ENCODE measurements around a stretch of chr17.

DNA sequence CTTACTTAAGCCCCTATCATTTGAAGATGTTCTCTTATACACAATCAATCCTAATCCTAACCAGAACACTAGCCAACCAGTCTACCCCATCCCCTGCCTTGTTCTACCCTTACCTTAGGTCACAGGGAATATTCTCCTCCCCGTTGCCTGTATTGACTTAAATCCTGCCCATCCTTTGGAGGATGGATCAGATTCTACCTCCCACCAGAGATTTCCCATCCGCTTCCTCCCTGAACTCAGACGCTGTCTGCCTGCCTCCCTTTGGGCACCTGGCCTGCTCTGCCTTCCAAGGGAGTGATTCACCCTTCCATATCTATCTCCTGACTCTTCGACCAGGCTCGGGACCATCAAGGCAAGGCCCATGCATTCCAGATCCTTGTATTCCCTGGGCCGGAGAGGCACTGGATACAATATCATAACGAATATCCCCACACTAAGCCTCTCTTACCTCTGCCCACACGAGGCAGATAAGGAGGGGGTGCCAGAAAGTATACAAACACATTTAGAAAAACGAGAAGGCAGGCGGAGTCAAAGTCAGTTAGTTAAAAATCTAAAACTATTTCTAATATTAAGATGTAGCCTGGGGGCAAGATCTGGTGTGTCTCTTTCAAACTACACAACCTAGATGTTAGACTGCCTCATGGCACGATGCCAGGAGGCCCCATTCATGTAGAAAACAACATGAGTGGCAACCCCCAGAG lies 9.4 kb downstream of the PMP22 start:
- CAGE, long polyA plus RNA = no peak
- RRBS = no CpG with 5 or more reads among the region's 11 CpGs

DNA sequence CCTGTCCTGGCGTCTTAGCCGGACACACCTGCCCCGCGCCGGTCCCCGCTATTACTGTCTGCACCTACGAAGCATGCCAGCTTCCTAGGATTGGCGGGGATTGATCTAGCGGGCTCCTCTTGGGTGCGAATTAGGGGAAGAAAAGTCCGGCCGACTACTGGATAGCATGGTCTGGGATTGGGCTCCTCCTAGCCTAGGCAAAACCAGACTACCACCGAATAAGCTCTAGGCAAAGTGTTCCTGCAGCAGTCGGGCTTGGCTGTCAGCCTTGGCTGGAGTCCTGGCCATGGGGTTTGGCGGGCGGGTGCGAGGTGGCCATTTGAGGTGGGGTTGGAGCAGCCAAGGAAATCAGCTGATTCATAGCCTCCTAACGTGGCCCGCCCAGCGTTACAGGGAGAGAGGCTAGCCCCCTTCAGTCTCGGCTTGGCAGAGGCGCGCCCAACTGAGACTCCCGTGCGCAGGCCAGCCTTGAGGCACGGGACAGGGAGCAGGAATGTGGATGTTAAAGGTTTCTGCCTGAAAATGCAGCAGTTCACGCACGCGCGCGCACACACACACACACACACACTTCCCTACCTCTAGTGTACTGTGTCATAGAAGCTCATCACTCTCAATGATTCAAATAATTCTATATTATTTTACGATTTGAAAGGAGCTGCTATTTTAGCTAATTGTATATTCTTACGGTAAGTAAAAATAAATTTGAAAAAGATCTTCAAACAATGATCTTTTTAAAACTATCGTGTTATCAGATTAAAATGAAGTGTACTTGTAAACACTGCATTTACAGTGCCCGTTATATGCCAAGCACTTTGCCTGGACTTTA lies 1.9 kb downstream of the PMP22 start:
- CAGE, long polyA plus RNA = no peak
- RRBS = 1% methylated on average over 5 of the region's 35 CpGs

DNA sequence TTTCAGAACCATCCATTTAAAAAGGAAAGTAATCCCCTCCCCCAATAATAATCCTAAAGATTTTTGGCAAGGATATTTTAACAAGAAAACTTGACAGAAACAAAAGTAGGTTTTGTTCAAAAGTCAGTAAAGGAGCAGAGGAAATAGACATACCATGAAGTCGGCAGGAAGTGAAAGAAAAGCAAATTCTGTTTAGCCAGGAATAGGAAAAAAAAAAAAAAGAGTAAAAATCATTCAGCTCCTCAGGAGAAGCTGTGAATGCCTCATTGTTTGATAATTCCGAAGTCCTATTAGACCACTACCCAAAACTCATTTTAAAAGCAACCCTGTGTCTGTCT lies 35.1 kb downstream of the TEKT3 start:
- CAGE, long polyA plus RNA = no peak
- RRBS = no CpG with 5 or more reads among the region's 2 CpGs

DNA sequence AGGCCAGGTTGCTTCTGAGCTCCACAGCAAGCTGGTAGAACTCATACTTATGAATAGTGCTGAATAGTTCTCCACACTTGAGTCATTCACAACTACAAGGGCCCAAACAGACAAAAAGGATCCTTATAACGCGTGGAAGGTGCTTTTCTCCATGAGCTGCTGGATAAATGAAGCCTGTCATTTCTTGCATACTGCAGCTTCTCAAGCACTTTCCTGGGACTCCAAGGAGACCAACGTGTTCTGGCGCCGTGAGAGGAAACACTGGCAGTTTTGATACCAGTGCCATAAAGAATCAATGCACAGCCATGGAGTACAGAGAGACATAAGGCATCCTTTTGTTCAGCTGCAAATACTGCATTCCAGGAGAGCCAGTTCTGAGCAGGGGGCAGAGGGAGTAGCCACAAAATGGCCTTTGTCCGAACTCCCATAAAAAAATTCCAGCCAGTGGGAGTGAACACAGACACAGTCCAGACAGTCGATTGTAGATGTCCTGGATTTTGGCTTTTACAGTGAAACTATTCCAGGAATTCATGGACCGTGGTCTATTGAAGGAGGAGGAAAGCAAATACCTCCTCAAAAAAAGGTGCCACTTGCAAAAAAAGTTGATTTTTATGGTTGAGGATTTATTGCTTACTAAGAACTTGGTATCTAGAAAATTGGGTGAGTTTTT lies 36.2 kb upstream of the TEKT3 start:
- CAGE, long polyA plus RNA = no peak
- RRBS = no CpG with 5 or more reads among the region's 8 CpGs

GRCh38 chr17:15437200-15437866 lies 30.1 kb downstream of the CDRT4 start:
- CAGE, long polyA plus RNA = no peak
- RRBS = no CpG with 5 or more reads among the region's 5 CpGs

- CAGE, long polyA plus RNA = no peak
- RRBS = 0% methylated on average over 2 of the region's 10 CpGs
Observed at GRCh38 chr17:15463340-15463976, 4.0 kb downstream of the CDRT4 start.

- CAGE, long polyA plus RNA = no peak
- RRBS = no CpG with 5 or more reads among the region's 12 CpGs
Observed at GRCh38 chr17:15642519-15643208, 23.2 kb upstream of the FBXW10B start.

DNA sequence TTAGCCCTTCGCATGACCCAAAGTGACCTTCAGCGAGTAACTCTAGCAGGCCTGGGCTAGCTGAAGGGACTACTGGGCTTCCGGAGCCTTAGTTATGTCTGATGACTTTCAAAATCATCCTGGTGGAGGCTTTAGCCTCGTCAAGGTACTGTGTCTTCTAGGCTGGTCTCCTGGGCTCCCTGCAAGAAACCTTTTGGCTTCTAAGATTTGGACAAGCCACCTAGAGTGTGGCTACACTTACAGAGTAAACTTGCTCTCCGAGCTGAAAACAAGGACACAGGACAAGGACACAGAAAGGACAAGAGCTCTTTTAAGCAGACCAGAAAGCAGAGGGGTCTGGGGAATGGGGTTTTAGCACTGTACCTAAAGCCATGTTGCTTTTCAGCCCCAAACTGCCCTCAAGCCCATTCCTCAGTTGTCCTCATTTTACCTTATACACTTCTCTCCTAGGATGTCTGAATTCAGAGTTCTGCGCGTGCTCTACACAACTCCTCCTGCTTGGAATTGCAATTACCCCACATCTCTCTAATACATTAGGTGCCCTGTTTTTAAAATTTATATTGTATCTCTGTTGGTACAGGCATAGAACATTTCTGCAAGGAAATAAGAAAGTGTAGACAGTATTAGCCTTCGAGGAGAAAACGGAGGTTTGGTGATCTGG lies 29.2 kb upstream of the FBXW10B start:
- CAGE, long polyA plus RNA = no peak
- RRBS = no CpG with 5 or more reads among the region's 9 CpGs

DNA sequence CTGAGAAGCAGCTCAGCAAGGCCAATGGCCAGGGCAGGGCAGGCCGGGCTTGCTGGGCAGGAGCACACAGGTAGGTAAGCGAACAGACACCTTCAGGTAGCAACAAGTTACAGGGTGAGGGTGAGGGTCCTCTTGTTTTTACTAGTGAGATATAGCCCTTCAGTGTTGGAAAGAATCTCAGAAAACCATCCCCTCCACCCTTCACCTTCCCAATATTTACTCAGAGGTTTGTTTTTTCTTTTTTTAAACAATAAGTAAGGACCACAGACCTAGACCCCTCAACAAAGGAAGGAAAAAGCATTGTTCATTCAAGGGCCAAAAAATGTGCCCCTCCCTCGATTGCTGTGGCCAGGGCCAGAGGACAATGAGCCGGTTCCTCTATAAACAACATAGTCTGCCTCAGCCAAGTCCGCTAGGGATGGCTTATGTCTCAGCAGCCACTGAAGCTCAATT lies 24.2 kb downstream of the TRIM16 start:
- CAGE, long polyA plus RNA = no peak
- RRBS = no CpG with 5 or more reads among the region's 5 CpGs

DNA sequence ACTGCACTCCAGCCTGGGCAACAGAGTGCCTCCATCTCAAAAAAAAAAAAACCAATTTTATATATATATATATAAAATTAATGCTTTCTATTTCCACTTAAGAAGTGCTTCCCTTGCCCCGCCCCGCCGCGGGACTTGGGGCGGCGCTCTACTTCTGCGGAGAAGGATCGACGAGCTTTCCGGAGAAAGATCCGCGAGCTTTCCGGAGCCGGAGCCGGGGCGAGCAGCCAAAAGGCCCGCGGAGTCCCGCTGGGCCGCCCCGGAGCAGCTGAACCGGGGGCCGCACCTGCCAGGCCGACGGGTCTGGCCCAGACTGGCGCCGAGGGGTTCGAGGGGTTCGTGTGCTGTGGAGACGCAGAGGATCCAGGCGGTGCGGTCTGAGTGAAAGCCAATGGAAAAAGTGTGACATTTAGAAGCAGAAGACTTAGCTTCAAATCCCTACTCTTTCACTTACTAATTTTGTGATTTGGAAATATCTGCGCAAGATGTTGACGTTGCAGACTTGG lies 50.8 kb downstream of the TBC1D26 start:
- CAGE, long polyA plus RNA = no peak
- RRBS = no CpG with 5 or more reads among the region's 34 CpGs

DNA sequence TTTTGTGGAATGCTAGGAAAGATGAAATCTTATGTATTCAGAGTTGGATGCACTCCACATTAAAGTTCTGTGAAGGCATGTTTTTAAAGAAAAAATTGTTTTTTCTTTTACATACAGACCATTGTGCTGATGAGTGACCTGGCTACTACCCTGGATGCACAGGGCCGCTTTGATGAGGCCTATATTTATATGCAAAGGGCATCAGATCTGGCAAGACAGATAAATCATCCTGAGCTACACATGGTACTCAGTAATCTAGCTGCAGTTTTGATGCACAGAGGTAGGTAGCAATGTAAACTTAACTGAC lies 26.8 kb downstream of the TTC19 start:
- CAGE, long polyA plus RNA = no peak
- RRBS = no CpG with 5 or more reads among the region's 1 CpG

DNA sequence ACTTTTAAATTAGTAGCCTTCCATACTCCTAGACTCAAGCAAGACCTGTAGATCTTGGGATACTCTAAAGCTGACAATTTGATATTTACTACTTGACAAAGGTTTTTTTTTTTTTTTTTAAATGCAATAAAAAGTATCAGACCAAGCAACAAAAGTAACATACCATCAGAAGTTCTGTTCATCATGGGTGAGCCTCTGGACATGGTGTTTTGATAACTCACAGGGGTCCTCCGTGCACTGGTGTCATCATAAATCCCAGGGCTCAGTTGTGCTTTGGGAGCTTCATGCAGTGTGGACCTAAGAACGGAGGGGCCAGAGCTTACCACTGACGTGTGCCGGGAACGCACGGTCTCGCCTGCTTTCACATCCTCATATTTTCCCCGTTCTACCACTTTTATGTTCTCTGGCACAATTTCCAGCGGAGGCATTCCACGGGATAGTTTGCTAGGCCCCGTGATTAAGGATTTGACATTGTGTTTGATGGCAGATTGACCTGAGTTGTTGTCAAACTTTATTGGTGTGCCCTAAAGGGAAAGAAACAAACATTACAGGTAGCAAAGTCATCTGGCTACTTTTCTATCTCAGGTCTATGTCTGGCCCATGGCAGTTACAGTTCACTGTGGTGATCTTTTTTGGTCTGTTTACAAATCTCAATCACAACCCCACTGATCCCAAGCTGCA lies 70.5 kb downstream of the TTC19 start:
- CAGE, long polyA plus RNA = no peak
- RRBS = no CpG with 5 or more reads among the region's 11 CpGs

GRCh38 chr17:16122603-16123136 lies 92.7 kb downstream of the NCOR1 start:
- CAGE, long polyA plus RNA = no peak
- RRBS = no CpG with 5 or more reads among the region's 8 CpGs

- CAGE, long polyA plus RNA = no peak
- RRBS = 2% methylated on average over 6 of the region's 59 CpGs
Observed at GRCh38 chr17:16351975-16352963, 1.0 kb downstream of the CENPV start.

DNA sequence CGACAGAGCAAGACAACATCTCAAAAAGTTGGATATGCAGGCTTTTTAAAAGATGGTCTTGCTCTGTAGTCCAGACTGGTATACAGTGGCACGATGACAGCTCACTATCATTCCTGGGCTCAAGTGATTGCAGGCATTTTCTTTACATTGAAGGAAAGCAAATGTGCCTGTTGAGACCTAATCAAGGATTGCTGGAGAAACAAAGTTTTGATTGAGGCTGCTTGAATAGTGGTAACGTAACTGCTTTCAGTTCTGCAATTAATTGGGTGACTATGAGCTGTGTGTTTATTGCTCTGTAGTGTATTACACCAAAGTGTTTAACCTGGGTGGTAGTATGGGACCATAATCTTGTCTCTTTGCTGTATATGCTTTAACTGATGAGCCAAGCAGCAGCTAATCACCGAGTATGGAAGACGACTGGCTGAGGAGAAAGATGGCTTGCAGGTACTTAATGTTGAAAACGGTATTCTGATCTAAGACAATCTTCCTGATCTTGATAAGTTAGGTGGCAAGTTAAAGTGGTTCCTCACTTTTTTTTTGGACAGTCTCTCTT lies 2.4 kb downstream of the UBB start:
- CAGE, long polyA plus RNA = no peak
- RRBS = no CpG with 5 or more reads among the region's 6 CpGs

DNA sequence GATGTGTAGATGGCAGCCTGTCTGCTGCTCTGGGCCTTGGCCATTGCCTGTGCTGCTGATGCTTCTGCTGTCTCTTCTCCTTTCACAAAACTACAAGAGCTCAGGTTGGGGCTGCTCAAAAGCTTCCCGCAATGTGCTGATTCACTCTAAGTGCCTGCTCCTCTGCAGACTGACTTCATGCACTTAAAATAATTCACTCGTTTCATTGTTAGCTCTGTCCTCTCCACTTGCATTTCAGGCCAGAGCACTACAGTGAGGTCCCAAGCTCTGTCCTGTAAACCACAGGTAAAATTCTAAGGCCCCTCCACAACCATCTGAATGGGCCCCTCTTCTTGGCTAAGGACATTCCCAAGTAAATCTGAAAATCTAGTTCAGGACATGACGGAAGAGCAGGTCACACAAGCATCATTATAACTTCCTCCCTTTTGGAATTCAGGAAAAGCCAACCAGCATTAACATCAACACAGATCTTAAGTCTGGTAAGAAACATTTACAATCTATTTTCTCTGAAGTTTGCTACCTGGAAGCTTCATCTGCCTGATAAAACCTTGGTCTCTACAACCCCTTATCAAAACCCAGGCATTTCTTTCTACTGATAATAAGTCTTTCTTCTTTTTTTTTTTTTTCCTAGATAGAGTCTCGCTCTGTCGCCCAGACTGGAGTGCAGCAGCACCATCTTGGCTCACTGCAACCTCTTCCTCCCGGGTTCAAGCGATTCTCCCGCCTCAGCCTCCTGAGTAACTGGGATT lies 16.0 kb downstream of the UBB start:
- CAGE, long polyA plus RNA = no peak
- RRBS = no CpG with 5 or more reads among the region's 8 CpGs

DNA sequence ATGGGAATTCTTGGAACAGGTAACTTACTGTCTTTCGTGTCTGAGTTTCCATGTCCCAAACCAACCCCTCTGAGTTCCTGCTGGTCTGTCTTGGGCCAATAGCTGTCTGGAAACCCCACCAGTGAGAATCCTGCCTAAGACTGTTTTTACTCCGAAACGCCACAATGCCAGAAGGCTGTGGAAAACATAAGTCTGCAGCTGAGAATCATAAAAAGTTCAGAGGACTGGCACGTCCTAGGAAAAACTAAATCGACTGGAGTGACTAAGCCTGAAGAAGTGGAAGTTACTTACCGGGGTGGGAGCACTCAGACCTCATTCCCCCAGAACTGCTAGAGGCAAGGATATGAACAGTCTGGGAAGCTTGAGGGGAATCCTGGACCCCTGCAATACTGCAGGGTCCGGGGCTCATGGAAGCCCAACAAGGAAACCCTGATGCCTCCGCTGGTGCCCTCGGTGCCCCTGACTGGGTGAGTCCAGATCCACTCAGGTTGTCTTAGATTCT lies 13.3 kb downstream of the LRRC75A start:
- CAGE, long polyA plus RNA = no peak
- RRBS = 14% methylated on average over 2 of the region's 9 CpGs

GRCh38 chr17:16865801-16866157 lies 106.1 kb downstream of the TNFRSF13B start:
- CAGE, long polyA plus RNA = no peak
- RRBS = no CpG with 5 or more reads among the region's 3 CpGs

- CAGE, long polyA plus RNA = no peak
- RRBS = no CpG with 5 or more reads among the region's 6 CpGs
Observed at GRCh38 chr17:17044935-17045611, 2.8 kb downstream of the MPRIP start.

GRCh38 chr17:17047181-17048129 lies 5.2 kb downstream of the MPRIP start:
- CAGE, long polyA plus RNA = no peak
- RRBS = no CpG with 5 or more reads among the region's 5 CpGs

All from BJ (cell line).